ENCODE measurements around the genes NECTIN3, SLC9C1 and SLC35A5.

DNA sequence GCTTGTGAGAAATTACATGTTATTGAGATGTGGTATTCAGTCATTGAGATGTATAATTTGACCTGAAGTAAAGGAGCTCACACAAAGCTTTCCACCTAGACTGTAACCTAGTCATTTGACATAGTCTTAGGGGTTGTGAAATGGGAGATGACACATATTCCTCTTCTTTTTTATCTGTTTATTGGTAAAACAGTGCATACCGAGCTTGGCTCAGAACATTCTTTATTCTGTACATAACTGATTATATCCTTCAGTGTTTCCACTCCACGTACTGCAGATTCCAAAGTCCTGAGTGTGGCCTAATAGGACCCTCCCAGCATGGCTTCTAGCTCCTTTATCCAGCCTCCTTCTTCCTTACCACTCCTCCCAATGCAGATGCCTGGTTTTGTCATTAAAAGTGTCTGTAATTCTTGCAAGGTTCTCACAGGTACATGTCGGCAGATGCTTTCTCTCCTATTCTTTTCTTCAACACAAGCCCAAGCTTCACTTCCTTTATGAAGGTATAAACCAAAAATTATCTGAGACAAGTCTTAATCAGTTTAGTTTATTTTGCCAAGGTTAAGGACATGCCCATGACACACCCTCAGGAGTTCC, 544.2 kb upstream of the NECTIN3 start:
- CAGE, long polyA plus RNA: no peak
- RRBS: no CpG with 5 or more reads among the region's 3 CpGs

GRCh38 chr3:111071466-111072221, at the start of gene NECTIN3:
Gene NECTIN3 (plus strand): TSS chr3:111071816.
- CAGE, long polyA plus RNA: start-site peak on the plus strand at chr3:111071994-111072063, 20 and 23 reads in 2 replicates
- RRBS: 2% methylated on average over 24 of the region's 78 CpGs

GRCh38 chr3:111692970-111693552, 18.6 kb downstream of the PLCXD2 start:
- CAGE, long polyA plus RNA: no peak
- RRBS: no CpG with 5 or more reads among the region's 6 CpGs

GRCh38 chr3:111737783-111738220, 63.3 kb downstream of the PLCXD2 start:
- CAGE, long polyA plus RNA: no peak
- RRBS: no CpG with 5 or more reads among the region's 4 CpGs

GRCh38 chr3:111769144-111769564, 89.9 kb upstream of the PHLDB2 start:
- CAGE, long polyA plus RNA: no peak

DNA sequence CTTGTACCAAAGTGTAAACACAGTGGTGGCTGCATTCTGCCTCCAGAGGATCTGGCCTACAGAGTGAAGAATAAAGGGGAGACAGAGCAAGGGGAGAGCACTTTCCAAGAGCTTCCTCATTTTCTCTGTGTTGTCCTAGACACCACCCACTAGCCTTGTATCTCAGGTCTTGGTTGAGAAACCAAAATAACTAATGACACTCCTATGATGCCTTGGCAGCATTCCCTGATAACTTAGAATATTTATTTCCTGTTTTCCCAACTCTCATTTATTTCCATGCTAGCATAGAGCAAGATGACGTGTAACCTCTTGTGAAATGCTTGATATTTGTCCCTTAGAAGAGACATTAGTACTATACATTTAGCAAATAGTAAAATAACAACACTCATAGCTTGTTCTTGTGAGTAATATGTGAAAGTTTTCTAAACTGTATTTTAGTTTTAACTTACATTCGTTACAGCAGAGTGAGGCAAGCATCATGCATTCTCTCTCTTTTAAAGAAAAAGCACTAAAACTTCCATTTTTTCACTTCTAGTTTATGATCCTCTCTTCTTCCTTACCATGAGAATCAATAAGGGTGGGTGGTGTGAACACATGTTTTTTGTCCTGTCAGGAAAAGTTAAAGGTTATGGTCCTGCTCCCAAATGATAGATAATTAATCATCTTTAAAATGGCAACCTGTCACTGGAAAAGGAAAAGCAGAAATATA, 56.7 kb upstream of the PHLDB2 start:
- CAGE, long polyA plus RNA: no peak
- RRBS: no CpG with 5 or more reads among the region's 2 CpGs

GRCh38 chr3:111954226-111954821, 24.5 kb upstream of the ABHD10 start:
- CAGE, long polyA plus RNA: no peak
- RRBS: no CpG with 5 or more reads among the region's 4 CpGs

- CAGE, long polyA plus RNA: no peak
- RRBS: no CpG with 5 or more reads among the region's 8 CpGs
Observed at GRCh38 chr3:112120248-112120804, 12.7 kb downstream of the GCSAM start.

GRCh38 chr3:112293459-112294609, at the start of gene SLC9C1:
Gene SLC9C1 (minus strand): TSS chr3:112294216.
- CAGE, long polyA plus RNA: no peak
- RRBS: no CpG with 5 or more reads among the region's 16 CpGs

DNA sequence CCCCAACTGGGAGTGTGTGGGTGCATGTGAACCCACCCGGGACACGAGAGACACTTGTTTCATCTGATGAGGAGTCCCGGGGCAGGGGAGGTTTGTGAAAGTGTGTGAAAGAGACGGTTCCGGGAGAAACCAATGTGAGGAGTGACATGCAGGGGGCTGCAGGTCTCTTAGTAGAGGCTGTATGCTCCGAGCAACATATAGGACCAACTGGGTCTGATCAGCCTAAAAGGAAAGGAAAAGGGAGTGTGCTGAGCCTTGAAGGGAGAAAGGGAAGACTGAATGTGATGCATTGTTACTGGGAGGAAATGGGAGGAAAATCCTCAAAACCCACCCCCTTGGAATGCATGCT, 8.9 kb upstream of the SLC9C1 start:
- CAGE, long polyA plus RNA: no peak
- RRBS: no CpG with 5 or more reads among the region's 6 CpGs

DNA sequence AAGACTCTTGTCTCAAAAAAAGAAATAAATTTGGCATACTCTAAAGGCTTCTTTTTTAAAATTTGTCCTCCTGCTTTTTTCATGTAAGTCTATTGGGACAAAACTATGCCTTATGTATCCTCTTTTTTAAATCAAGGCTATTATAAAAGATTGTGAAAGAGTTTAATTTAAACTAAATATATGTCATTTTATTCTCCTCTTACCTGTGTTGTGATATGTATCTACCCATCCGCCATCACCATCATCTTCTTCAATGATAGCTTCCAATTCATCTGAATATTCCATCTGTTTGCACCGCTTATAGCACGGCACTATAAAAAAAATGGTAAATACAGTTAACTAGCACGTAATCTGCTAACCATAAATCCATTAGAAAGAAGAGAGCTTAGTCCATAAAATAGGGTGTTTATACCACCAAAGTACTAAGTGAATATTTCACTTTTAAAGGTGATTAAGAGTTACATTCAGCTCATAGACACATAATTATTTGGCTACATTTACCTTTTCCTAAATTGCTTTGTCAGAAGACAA, 13.4 kb downstream of the ATG3 start:
- CAGE, long polyA plus RNA: no peak
- RRBS: no CpG with 5 or more reads among the region's 4 CpGs

DNA sequence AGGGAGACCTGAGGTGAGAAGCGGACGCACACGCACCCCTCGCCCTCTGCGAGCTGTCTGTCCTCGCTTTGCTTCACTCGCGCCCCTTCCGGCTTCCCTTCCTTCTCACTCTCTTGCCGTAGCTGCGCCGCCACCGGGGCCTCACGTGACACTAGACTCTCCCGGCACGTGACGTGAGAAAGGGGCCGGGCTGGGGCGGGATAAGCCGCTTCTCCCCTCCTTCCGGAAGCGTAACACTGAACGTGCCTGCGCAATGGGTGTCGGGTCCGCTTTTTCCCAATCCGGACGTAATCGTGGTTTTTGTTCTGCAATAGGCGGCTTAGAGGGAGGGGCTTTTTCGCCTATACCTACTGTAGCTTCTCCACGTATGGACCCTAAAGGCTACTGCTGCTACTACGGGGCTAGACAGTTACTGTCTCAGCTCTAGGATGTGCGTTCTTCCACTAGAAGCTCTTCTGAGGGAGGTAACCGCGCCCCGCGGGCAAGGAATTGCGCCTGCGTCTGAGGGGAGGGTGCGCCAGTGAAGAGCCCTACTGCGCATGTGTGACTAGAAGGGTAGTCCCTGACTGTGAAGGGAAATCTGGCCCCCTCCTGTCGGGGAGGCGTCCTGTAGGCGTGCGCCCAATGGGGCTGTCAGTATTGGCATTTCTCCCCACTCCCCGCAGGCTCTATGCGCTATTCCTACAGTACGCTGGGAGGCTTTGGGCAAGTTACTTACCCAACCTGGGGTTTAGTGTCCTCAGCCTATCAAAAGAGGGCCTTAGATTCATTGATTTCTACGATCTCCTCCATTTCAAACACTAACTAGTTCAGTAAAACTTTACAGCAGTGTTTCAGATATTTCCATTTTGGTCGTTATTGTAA, at the start of gene SLC35A5:
SLC35A5 (plus strand) TSS at position 236 of the 864 bp plus-strand sequence.
- CAGE, long polyA plus RNA: start-site peak on the minus strand centred at position 93 of the sequence, 29 bp wide, 103 and 55 reads in 2 replicates; start-site peak on the plus strand centred at position 299 of the sequence, 103 bp wide, 200 and 122 reads in 2 replicates
- RRBS: 2% methylated on average over 8 of the region's 51 CpGs

- CAGE, long polyA plus RNA: no peak
- RRBS: no CpG with 5 or more reads among the region's 6 CpGs
Observed at GRCh38 chr3:112676659-112677361, 35.9 kb upstream of the CCDC80 start.

DNA sequence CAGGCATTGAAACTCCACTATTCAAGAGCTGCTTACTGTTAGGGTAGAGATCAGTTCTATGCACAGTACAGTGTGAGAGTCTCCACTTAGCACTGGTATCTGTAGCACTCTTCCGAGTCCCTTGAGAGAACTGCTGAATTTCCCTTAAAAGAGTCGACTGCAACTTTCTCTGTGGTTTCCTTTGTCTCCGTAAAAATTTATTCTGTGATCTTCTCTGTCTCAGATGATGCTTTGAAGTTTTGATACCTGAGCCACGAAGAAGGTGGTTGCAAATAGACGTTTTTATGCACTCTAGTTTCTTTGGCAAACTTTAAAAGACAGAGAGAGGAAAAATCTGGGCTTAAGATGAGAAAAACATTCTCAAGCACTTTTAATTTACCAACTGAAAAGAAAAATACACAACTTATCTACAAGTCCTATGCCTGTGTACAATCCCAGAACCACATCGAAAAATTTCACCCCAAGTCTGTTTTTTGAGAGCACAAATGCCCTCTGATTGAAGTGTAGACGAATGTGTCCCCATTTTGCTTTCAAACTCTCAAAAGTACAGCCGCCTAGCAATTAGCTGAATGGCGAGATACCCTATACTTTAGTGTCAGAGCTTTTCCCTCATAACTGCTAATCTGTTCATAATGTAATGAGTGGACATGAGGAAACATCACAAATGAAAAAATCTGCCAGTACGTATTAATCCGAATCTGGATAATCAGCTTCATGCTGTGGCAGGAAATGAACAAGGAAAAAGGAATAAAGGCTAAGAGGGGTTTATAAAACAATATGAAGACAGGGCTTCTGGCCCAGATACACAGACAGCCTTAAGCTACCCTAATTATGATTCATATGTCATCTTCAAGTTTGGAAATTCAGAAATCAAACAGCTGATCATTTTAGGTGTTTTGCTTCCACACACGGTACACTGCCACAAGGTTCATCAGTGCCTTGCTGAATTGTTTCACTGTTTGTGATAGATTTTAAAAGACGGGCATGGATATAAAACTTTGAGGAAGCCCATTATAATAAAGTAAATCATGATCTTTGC, 13.5 kb downstream of the NEPRO start:
- CAGE, long polyA plus RNA: no peak
- RRBS: no CpG with 5 or more reads among the region's 13 CpGs

- CAGE, long polyA plus RNA: no peak
- RRBS: no CpG with 5 or more reads among the region's 4 CpGs
Observed at GRCh38 chr3:113673661-113673892, 22.9 kb downstream of the USF3 start.

DNA sequence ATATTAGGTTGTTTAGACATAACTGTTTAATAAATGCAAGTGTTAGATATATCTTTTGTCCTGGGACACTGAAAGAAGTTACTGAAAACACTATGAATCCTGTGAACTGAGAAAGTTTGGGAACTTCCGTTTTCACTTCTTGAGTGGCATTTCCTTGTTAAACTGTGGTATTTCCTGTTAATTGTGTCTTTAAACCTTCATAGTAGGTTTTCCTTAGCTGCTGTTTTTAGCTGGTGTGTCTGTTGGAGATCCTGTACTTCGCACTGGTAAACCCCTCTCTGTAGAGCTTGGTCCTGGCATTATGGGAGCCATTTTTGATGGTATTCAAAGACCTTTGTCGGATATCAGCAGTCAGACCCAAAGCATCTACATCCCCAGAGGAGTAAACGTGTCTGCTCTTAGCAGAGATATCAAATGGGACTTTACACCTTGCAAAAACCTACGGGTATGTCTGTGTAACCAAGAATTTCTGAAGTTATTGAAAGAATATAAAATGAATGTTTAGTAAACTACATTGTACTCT, 37.2 kb downstream of the ATP6V1A start:
- CAGE, long polyA plus RNA: no peak
- RRBS: no CpG with 5 or more reads among the region's 5 CpGs

DNA sequence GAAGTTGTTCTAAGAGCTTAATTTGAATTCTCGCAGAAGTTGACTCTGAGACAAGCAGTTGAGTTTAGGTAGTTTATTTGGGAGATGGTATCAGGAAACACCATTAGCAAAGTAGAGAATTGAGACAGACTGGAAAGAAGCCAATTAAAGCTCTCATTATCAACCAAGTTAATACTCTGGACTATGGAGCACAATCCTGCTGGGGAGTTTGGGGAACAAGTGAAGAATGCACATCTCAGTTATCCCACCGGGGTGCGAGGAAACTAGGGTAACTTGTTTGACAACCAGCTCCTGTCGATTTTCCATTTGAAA, 25.9 kb upstream of the GRAMD1C start:
- CAGE, long polyA plus RNA: no peak
- RRBS: no CpG with 5 or more reads among the region's 4 CpGs

DNA sequence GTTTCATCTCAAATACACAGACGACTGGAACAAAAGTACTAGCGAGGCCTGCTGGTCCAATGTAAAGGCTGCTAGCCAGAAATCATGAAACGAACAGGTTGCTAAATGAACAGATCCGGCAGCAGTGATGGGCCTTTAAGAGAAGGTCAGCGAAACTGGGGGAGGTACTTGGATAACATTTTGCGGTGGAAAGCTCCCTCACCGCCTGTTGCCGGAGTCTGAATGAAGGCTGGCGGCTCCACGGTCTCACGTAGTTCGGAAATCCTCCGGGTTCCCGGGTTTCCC, 560 bp upstream of the ZDHHC23 start:
- CAGE, long polyA plus RNA: no peak
- RRBS: 2% methylated on average over 10 of the region's 14 CpGs

DNA sequence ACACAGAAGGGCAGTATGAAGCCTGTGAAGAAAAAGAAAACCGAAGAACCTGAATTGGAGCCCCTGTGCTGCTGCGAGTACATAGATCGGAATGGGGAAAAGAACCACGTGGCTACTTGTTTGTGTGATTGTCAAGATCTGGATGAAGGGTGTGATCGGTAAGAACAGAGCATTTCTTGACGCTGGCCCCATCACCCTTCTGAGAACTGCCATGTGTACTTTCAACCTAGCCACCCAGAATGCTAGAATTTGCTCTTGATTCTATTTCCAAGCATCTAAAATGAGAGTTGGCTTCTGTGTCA, 944 bp downstream of the ZDHHC23 start:
- CAGE, long polyA plus RNA: no peak
- RRBS: no CpG with 5 or more reads among the region's 6 CpGs

DNA sequence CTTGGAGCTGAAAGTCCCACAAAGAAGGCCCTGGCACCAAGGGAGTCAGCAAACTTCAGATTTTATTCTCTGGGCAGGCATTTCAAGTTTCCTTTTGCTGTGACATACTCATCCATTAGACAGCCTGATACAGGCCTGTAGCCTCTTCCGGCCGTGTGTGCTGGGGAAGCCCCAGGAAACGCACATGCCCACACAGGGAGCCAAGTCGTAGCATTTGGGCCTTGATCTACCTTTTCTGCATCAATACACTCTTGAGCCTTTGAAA, 15.0 kb downstream of the TIGIT start:
- CAGE, long polyA plus RNA: no peak
- RRBS: no CpG with 5 or more reads among the region's 4 CpGs